SJSA1 (cell line): ENCODE results near the gene IL36B.

- RAMPAGE, long total RNA, result no peak
These were observed at the start of gene IL36B for GRCh38 chr2:113052701-113053168. Gene IL36B (minus strand): TSS chr2:113052867.

DNA sequence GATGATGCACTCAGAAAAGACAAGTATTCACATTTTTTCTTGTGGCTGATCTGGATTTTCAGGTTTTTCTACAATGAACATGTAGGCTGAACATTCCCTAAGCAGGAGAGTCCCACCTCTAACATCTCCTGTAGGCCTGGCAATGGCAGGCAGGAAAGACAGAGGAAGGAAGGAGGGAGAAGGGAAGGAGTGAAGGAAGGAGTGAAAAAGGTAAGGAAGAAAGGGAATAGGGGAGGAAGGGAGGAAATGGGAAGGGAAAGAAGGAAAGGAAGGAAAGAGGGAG, 523 bp upstream of the IL36RN start:
- RAMPAGE, long total RNA, result no peak

DNA sequence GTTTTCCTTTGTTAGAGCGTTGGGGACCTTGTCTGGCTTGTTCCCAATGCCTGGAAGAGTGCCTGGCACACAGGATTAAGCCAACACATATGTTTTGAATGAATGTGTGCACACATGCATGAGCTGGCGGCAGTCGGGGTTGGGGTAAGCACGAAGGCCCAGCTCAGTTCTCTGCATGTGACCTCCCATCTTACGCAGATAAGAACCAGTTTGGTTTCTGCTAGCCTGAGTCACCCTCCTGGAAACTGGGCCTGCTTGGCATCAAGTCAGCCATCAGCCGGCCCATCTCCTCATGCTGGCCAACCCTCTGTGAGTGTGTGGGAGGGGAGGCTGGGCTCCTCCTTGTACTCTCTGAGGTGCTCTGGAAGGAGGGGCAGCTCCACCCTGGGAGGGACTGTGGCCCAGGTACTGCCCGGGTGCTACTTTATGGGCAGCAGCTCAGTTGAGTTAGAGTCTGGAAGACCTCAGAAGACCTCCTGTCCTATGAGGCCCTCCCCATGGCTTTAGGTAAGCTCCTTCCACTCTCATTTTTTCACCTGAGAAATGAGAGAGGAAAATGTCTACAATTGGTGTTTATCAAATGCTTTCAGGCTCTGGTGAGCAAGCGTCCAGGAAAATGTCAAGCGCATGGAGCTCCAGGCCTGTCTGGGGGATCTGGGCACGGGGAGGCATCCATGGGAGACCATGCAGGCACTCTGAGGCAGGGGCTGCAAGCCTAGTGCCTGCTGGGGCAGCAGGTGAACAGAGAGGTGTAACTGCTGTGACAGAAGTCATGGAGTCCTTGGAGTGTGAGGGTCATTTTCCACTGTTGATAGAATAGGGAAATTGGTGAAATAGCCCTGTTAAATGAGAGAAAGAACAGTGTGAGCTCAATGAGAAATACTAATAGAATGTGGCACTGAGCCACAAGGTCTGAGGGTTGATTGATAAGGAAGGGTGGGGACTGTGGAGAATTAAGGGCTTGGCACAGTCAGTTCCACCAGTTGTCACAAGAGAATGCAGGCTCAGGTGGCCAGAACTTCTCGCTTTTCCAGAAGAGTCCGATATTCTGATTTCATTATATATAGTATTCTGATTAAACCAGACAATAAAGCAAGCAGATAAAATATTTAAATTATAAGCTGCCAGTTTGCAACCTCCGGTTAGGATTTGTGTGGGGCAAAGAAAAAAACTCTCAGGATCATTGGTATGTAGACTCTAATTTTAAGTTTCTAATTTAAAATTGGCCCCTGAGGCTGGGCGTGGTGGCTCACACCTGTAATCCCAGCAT, 9.4 kb upstream of the IL1RN start:
- RAMPAGE, long total RNA, result no peak

- RAMPAGE, long total RNA, result no peak
These were observed 2.3 kb downstream of the PSD4 start for GRCh38 chr2:113175653-113176933.

GRCh38 chr2:113180339-113180818, 6.6 kb downstream of the PSD4 start:
- RAMPAGE, long total RNA, result no peak

DNA sequence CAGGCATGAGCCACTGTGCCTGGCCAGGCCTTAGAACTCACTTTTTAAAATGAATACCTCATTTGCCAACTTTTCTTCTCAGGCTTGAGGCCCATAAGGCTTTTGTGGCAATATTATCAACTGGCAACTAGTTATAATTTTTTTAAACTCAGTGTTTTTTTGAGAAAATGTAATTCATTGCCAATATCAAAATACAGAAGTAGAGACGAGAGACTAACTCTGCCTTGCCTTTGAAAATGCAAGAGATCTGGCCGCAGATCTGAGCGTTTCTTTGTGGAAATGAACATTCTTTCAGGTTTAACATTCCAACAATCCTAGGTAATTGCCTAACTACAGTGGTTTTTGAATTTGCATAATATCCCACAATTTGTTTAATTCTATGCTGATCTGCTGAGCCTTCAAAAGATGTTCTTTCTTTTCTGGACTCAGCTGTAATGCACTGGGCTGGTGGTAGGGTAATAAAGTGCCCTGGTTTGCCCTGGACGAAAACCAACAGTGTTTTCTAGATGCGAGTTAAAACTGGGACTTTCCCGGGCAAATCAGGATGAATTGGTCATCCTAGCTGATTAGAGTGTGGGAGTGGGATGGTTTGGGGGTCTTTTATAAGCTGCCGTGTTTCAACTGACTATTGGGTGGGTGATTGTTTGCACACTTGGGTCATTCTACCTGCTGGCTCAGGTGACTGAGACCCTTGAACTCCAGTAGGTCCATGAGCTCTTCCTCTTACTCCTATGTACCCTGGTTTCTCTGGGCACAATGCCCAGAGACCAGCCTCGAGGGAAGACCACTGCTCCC, 3.2 kb upstream of the PAX8 start:
- RAMPAGE, long total RNA, result no peak

DNA sequence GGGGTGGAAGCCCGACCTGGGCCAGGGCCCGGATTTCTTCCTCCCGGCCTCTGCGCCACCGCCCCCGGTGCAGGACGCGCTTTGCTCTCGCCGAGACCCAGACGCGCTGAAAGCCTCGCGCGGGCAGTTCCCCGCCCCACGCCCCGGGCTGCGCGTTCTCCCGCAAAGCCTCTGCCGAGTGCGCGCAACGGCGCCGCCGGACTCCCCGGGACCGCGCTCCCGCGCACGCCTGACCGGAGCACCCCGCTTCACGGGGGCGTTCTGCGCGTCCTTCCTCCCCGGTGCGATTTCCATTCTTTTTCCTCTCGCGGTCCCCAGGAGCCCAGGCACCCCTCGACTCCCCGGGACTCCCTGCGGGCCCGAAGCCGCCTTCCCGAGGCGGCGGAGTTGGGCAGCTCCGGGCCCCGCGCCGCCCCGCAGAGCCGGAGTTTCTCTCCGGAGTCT, 4.9 kb downstream of the FOXD4L1 start:
- RAMPAGE, long total RNA, result no peak

GRCh38 chr2:113584231-113585116, 42.6 kb upstream of the RABL2A start:
- RAMPAGE, long total RNA, result no peak

GRCh38 chr2:113603247-113604665, 23.3 kb upstream of the RABL2A start:
- RAMPAGE, long total RNA, result no peak

DNA sequence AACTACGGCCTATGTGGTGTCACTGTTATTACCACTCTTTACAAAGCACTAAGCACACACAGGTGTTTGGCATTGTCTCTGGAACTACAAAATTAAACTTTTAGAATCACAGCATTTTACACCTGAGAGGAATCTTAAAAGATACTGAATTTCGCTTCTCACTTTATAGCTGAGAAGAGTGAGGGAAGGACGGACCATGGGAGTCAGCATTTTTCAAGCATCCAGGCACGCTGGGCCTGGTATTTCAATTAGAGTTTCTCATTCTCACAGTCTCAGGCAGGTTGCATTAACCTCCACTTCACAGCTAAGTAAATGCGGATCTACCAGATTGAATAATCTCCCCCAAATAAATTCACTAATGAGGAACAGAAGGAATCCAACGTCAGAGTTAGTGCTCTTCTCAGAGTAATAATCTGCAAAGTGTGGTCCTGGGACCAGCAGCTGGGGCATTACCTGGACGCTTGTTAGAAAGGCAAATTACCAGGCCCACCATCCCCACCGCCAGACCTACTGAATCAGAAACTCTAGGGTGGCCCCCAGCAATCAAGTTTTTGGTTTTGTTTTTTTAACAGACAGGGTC, 47.1 kb downstream of the SLC35F5 start:
- RAMPAGE, long total RNA, result no peak

GRCh38 chr2:113921366-113922593, 31.9 kb downstream of the ACTR3 start:
- RAMPAGE, long total RNA, result no peak

- RAMPAGE, long total RNA, result no peak
These were observed 53.4 kb downstream of the ACTR3 start for GRCh38 chr2:113942928-113944036.

DNA sequence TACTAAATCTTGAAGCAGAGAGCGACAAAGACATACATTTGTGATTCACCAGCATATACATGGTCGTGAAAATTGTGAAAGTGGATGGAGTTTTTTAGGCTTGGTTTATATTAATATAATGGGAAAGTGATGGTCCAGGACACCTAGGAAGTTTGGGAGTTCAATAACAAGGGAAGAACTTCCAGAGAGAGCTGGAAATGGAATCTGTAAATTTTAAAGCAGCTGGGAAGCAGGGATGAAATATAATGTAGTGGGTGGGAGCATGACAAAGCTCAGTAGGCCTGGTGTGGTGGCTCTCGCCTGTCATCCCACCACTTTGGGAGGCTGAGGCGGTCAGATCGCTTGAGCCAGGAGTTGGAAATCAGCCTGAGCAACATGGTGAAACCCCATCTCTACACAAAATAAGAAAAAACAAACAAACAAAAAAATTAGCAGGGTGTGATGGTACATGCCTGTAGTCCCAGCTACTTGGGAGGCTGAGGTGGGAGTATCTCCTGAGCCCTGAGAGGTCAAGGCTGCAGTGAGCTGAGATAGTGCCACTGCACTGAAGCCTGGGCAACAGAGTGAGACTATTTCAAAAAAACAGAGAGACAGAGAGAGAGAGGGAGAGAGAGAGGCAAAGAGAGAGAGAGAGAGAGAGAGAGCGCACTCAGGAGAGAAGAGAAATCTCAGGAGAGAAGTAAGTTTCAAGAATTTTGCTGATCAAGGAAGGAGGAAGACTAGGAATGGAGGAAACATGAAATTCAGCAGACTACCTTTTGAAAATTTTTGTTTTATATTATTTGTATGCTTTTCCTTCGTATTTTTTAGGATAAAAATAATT, 745.2 kb downstream of the DPP10 start:
- RAMPAGE, long total RNA, result no peak

- RAMPAGE, long total RNA, result no peak
These were observed 713 bp downstream of the DDX18 start for GRCh38 chr2:117815242-117815566.

DNA sequence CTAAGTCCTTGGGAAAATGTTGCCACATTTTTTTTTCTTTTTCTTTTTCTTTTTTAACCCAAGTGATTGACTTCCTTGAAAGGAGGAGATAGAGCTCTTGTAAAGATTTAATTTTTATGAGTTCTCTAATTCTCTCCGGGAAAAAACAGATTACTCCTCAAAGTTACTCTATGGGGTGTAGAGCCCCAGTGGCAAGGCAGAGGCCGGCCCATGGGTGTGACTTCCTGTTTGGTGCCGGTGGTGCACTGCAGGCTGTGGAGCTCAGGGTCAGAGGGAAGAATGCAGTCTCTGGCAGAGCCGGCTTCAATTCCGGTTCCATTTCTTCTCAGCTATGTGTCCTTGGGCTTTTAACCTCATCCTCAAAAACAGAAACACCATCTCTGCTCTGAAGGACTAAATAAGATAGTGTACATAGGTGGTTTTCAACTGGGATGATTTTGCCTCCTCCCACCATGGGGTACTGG, 81.0 kb downstream of the INSIG2 start:
- RAMPAGE, long total RNA, result no peak

GRCh38 chr2:118177184-118177714, 89.0 kb downstream of the INSIG2 start:
- RAMPAGE, long total RNA, result no peak

DNA sequence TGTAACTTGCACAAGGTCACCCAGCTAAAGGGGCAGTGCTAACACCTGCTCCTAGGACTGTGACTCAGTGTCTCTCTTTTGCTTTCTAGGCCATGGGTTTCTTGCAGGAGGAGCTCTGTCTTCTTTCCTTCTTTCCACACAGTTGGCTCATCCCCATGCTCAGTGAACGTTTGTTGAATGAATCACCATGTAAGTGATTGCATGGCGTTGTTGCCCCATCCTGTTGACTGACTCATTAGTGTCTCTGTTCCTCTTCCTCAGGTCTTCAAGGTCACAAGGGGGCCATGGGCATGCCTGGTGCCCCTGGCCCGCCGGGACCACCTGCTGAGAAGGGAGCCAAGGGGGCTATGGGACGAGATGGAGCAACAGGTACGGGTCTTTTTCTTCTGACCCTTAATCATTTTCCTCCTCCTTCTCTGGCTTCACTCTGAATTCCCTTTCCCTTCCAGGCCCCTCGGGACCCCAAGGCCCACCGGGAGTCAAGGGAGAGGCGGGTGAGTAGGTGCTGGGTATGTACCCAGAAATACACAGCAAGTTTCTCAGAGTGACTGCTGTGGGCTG, 32.2 kb downstream of the MARCO start:
- RAMPAGE, long total RNA, result no peak

GRCh38 chr2:119255925-119256955, 32.6 kb downstream of the STEAP3 start:
- RAMPAGE, long total RNA, result no peak

DNA sequence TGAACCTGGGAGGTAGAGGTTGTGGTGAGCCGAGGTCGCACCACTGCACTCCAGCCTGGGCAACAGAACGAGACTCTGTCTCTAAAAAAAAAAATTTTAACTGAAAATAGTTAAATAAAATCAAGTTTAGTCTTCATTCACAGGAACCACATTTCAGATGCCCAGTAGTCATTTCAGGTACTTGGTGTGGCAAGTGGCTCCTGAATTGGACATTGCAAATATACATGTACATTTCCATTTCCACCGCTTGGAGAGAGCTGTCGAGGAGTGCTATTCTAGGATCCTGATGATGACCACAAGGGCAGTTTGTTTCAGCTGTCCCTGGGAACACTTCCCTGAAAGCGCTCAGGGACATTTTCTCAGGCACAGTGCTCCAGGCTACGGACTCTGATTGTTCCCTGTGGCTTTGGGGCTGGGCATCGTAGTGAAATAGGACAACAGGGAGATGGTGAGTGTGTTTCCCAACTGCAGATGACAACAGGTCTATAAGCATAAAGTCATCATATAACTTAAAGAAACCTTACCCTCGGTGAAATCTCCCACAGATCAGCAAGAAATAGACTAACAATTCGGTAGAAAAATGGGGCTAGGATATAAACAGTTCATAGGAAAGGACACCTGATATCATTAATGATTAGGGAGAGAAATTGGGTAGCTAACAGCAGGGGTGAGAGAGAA, 3.1 kb downstream of the DBI start:
- RAMPAGE, long total RNA, result no peak

DNA sequence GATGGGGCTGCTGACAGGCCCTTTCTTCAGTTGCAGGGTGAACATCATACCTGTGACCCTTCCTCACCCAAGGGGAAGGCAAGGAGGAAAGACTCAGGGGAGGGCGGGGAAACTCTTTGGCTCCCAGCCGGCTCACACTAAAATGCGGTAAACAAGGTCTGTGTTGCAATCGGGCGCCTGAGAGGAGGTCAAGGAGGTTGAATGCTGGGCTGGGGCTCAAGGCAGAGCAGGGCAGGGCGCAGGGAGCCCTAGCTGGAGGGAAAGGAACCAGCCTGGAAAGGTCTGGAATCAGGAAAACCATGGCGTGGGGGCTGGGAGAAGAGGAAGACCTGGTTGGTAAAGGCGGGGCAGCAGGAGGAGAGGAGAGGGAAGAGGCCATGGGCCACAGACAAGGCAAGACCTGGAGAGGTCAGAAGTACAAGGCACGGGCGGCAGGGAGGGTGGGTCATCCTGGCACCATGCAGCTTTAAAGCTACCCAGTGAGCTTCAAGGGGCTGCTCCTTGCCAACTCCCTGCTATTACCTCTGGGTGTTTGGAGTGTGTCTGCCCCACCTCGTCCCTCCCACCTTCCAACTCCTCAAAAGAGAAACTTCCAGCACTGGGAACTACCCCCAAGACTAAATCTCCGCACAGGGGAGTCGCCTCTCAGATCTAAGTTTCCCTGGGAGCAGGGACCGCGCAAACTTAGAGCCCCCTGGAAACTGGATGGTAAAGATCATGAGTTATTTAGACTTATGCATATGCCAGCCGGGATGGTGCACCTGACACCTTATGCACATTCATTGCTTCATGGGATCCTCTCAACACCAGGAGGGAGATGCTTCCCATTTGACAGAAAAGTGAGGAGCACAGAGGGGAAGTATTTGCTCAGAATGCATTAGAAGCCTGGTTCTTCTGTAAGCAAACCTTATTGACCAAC, 4.6 kb upstream of the TMEM37 start:
- RAMPAGE, long total RNA, result no peak